Bronchus fibroblast of lung (primary cell): ENCODE measurements around a stretch of chr7.

GRCh38 chr7:131219139-131219532 is 108.5 kb upstream of the MKLN1 start:
- RAMPAGE, long total RNA: no peak

DNA sequence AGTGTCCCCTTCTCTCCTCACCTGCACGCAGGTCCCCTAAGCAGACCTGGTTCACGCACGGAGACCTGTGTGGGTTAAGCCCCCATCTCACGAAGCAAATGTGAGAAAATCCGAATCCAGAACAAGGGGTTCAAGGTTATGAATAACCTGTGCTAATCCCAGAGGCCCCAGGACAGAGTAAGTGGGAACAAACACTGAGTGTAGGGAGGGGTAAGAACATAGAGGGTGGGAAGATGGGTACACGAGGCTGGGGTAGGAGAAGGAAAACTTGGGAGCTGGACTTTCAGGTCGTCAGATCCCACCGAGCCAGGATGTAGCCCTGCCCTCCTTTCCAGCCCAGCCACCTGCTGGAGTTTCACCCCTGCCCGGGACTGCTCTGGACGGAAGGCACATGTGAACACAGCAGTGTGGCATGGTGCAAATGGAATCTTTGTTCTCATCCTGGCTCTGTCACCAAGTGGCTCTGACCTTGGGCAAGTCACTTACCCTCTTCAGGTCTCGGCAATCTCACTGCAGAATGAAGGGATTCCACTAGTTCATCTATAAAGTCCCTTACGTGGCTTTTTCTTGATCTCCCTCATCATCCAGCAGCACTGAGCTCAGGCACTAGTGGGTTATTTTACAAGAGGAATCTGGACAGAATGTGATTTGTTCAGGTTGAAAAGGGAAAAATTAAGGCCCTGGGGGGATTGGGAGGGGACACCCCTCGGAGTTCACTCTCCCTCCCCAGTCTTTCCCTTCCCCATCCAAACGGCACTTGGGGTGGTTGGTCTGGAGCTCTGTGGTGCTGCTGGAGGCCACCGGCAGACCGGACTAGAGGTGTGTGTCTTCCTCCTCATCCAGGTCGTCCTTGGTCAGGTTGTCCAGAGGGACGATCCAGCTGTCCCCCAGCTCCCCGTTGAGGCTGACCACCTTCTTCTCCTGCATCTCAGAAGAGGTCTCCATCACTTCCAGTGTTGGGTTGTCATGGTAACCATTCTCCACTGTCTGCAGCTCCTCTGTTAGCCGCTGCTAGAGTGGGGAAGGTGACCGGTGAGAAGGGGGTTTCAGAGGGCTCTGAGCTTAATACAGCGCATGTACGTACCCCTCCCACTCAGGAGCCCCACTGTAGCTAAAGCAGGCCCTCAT is 52.6 kb downstream of the PODXL start:
- RAMPAGE, long total RNA: no peak

DNA sequence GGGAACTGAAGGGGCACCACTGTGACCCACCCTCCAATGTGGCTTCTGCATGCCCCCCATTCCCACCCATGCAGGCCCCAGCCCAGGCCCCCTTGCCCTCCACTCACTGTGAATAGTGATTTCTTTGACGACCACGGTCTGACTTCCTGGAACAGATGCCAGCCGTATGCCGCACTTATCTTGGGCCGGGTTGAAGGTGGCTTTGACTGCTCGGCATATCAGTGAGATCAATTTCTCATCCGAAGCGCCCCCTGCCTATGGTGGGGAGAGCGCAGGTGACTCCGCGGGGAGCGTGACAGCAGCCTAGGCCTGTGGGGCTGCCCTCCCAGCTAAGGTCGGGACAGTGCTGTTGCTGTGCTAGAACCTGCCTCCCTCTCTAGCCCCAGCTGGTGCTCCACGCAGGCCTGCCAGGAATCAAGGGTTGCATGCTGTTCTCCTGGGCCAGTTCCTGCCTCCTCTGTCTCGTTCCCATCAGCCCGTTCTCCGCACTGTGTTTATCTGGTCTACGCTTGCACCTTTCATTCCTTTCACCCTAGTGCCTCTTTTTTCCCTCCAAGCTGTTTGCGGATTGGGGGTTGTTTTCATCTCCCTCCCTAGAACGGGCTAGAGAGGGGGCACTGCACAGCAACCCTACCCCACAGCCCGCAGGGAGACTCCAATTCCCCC is 49.8 kb downstream of the PODXL start:
- RAMPAGE, long total RNA: no peak

- RAMPAGE, long total RNA: no peak
These were observed 2.0 kb downstream of the PODXL start for GRCh38 chr7:131554367-131554914.

GRCh38 chr7:131636053-131636523 is 79.7 kb upstream of the PODXL start:
- RAMPAGE, long total RNA: no peak

GRCh38 chr7:131657894-131658374 is 101.5 kb upstream of the PODXL start:
- RAMPAGE, long total RNA: no peak

- RAMPAGE, long total RNA: no peak
These were observed 465.6 kb upstream of the PODXL start for GRCh38 chr7:132022094-132022436.

GRCh38 chr7:132145051-132145945 is 431.0 kb downstream of the PLXNA4 start:
- RAMPAGE, long total RNA: no peak

DNA sequence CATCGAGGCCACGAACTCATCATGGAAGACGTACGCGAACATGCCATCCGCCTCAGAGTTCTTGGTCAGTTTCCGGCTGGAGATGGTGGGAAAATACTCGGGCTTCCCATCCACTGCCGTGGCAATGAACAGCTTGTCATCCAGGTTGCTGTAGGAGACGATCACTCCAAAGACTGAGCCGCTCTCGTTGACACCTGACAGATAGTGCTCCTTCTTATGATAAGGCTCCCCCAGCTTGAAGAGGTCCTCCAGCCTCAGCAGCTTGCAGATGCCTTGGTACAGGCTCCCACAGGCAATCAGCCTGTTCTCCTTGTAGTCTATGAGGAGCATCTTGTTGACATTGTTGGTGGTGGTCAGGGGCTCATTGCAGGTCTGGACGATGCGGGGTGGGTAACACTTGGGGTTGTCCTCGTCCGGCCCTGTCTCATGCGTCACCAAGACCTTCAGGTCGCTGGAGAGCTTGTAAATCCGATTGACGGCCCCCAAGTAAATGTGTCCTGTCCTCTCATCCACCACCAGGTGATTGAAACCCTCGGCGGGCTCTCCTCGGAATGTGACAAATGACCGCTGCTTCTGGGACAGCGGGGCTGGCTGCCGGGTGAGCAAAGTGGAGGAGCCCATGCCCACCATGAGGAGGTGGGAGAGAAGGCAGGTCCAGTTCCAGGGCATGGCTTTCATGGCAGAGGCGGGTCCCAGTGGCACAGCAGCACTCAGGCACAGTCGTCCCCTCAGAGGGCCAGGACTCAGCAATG is 68.1 kb downstream of the PLXNA4 start:
- RAMPAGE, long total RNA: no peak

DNA sequence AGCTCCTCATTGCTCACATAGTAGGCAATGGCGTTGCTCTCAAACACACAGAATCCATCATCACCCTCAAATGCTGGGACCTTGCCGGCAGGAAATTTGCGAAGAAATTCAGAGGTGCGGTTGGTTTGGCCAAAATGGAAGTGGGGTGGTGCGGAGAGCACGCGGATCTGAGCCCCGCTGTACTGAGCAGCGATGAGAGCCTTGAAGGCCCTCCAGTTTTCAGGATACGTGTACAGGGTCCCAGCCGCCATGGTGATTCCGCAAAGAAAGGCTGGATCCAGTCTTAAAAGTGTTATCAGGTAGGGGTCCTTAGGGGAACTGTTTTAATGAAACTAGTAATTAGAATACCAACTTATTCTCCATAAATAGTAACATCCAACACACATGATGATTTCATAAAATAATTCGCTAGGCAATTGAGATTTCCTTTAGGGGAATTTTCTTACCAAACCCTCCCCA is 46.2 kb downstream of the CHCHD3 start:
- RAMPAGE, long total RNA: no peak

GRCh38 chr7:133990630-133990920 is 136.6 kb upstream of the LRGUK start:
- RAMPAGE, long total RNA: no peak

DNA sequence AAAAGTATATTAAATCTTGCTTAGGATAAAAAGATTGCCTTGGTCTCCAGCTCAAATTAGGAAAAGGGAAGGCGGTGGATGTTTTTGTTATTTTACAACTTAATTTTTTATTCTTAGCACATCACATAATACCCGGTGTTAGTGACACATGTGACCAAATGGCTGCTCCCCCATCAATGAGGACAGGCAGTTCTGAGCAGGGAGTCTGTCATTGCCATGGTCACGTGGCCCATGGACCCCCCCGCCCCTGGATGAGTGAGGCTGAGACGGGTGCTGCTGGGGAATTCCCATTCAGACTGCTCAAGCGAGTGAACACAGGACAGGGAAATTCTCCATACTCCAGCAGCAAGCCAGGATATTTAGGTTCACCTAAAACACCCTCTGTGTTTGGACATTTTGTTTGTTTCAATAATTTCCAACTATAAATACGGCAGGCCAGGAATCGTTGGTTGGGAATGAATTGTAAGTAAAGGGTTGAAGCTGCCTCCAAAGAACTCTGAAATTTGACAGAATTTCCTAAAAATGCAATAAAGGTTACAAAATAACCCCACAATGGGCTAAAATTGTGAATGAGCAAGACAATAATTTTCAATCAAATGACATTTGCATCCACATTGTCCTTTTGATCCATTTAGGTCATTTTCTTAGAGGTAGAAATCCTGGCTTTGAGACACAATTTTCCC is 34.8 kb upstream of the SLC35B4 start:
- RAMPAGE, long total RNA: no peak

- RAMPAGE, long total RNA: no peak
These were observed 29.2 kb downstream of the AKR1B1 start for GRCh38 chr7:134429716-134430037.

GRCh38 chr7:134695340-134695857 is 48.7 kb downstream of the BPGM start:
- RAMPAGE, long total RNA: no peak

- RAMPAGE, long total RNA: no peak
These were observed 13.4 kb downstream of the CALD1 start for GRCh38 chr7:134792633-134793444.

DNA sequence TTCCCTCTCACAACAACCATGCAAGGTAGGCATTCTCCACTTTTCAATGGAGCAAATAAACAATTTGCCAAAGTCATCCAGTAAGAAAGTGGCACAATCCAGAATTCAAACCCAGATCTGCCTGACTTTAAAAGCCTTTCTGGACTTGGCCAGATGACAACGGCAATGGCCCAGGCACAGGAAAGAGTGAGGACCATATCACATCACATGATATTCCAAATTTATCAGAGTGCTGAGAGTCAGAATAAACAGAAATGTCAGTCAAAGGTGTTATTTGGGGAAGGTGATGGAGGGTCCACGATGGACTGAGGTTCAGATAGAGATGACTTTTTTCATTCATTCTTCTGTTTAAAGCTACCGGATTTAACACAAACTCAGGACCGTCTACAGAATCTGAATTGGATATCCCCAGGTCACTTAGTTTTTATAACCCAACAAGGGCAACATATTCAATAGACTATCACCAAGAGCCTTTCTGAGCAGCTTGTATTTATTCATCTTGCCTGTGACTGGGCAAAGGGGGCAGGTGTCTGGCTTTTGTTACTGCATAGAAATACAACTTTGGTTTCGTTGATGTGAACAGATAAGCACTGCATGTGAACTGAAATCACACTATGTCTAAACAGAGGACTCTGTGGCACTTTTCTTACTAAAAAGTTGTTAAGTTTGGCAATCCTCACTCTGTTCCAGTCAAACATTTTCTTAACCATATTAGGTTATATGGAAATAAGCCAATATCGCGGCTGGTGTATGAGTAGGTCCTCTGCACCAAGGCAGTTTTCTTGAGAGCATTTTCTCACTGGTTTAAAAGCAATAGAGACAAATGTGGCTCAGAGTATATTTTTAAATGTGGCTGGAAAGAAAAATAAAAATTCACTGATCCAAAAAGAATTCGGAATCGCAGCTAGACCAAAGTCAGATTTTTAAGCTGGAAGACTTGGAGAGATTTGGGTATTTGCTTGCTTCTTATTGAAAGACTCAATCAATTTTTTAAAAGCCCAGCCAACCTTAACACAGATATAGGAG is 48.3 kb downstream of the CALD1 start:
- RAMPAGE, long total RNA: no peak

DNA sequence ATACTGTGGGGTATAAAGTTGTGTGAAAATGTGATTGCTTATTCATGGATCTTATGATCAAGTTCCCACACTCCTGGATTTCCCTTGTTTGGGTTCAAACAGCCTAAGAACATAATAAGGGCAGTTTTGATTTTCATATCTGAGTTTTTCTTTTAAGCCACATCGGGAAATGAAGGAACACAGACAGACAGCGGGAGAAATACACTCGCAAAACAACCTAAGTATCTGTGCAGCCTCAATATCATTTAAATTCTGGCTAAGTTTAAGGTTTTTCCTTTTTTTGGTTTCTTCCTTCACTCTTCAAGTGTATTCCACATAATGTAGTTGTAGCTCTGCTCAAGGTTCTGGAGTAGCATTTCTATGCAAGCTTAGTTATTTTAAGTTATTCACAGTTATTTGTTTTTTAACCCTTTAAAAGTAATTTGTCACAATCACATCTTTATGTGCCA is 53.1 kb downstream of the CALD1 start:
- RAMPAGE, long total RNA: no peak

DNA sequence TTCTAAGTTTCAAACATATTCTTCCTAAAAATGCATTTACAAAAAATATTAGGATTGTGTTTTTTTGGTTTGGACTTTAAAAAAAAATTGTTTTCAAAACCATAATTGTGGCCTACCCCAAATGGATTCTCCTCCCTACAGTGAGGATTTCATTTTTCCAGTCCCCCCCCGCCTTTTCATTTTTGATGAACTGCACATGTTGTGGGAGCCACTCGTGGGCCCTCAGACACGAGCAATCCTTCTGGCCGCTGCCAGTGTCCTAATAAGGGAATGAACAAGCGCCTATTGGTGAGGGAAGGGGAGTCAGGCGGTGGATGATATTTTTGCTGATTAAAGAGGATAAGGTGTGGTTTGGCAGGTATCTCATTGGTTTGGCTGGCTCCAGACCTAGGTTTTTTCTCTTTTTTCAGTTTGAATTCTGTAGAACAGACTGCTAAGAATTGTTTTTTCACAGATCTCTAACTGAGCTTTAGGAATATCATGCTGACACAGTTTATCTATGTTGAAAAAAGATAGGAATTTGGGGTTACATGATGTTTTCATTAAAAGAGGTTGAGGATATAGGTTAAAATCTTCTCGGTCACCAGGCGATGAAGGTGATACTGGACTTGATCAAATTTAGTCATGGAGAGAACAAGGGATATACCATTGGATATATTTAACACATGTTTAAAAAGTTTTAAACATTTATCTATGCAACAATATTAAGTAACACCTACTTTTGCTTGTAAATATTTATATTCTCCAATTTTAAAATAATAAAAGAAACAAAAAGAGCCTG is 78.5 kb upstream of the AGBL3 start:
- RAMPAGE, long total RNA: no peak

- RAMPAGE, long total RNA: no peak
These were observed 39.0 kb upstream of the AGBL3 start for GRCh38 chr7:134947094-134947933.

DNA sequence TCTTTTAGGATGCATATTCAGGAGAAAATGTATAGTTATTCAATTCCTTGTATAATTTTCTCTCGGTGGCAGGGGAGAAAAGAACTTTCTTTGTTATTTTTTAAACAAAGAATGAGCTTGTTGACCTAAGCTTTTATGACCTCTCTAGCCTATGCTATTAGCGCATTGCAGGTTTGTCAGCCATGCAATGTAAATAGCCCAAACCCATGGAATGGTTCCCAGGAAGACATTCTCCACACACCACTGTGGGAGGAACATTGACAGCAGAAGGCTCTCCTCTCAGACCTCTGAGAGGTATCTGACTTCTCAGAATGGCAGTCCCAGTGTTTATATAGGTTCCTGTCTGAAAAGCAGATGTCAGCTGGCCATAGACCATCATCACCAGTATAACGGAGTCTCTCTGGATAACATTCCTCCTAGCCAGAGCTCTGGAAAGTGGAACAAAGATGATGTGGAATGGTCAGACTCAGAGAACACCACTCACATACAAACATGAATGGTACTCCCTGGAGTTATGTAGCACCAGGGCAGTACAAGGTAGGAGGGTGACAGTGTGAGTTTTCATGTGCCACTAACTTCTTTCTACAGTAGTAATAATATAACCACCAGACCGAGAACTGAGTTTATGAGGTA is 19.5 kb upstream of the AGBL3 start:
- RAMPAGE, long total RNA: no peak